ENCODE measurements around the gene CEACAM3.

GRCh38 chr19:41546228-41546850, 29.6 kb upstream of the CEACAM21 start:
- PRO-cap = no peak

GRCh38 chr19:41565037-41565853, 10.7 kb upstream of the CEACAM21 start:
- PRO-cap = no peak

DNA sequence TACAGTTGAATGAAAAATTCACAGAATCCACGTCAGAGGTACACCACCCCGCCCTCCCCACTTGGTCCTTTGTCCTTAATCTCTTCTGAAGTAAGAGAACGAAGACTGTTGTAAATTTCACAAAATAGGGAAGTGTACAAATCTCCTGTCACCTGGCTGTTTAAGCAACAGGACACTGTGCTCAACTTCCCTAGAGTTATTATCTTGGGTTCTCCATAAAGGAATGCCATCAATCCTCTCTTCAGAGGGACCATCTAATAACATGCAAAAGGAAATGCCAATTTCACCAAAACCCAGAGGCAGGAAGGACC, 10.5 kb upstream of the CEACAM6 start:
- PRO-cap = no peak

DNA sequence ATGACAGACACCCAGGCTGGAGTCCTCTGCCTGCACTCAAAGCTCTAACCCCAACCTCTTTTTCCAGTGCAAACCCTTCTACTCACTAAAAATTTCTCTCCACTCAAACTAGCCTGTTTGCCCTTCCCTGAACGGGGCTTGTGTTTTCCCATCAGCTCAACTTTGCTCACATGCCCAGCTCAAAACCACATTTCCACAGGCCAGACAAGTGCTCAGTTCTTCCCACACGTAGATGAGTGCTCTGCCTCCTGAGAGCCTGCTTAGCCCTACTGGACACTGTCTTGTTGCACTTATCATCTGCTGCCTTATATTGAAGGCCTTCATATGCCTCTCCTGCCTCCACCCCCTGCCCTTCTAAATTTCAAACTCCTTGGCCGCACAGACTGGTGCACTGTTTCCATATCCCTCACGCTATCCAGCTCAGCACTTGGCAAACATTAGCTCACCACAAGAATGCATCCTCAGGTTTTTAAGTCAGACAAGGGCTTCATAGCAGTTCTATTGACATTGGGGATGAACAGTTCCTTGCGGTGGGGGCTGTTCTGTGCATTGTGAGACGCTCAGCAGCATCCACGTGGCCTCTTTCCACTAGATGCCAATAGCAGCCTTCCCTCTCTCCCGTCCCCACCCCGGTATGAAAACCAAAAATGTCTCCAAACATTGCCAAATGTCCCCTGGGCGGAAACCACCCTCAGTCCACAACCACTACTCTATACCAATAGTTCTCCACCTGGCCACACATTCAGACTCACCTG, 3.9 kb upstream of the CEACAM3 start:
- PRO-cap = no peak

GRCh38 chr19:41796363-41796899, at the start of gene CEACAM3:
CEACAM3 (plus strand) TSS chr19:41796587.
- PRO-cap = no peak

GRCh38 chr19:41860366-41860671, 264 bp downstream of the RPS19 start:
- PRO-cap = no peak

GRCh38 chr19:41887775-41888559, 5.0 kb downstream of the ARHGEF1 start:
- PRO-cap = no peak

GRCh38 chr19:41900131-41900772, 17.3 kb downstream of the ARHGEF1 start:
- PRO-cap = no peak

GRCh38 chr19:41936476-41936694, 8.1 kb upstream of the ERFL start:
- PRO-cap = no peak

- PRO-cap = no peak
Observed at GRCh38 chr19:42038448-42039212, 31.4 kb downstream of the GRIK5 start.

GRCh38 chr19:42121137-42122182, 10.8 kb downstream of the POU2F2 start:
- PRO-cap = no peak

GRCh38 chr19:42132973-42133480, 781 bp upstream of the POU2F2 start:
- PRO-cap = no peak

DNA sequence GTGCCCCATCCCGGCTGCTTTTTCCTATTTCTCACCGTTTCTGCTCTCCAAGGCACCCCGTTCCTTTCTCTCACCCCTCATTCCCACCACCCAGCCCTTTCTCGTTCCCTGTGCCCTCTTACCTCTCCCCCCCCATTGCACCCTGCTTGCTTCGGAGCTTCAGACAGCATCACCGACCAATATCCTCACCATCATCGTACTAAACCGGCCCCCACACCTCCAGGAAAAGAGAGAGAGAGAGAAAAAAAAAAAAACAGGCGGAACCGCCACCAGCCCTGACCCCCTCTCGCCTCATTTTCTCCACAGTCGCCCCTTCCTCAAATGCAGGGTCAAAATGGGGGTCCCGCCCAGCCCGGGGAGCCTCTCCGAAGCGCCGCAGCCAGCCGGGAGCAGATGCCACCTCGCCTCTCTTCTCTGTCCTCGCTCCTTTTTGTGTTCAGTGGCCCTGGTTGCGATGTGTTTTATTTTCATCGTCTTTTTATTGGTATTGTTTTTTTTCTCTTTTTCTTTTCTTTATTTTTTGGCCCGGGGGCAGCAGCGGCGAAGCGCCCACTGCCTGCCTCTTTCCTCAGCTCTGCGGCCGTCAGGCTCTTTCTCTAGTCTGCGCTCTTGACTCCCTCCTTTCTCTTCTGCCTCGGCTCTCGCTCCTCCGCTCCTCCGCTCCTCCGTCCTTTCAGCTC, 41.5 kb downstream of the DEDD2 start:
- PRO-cap = no peak

DNA sequence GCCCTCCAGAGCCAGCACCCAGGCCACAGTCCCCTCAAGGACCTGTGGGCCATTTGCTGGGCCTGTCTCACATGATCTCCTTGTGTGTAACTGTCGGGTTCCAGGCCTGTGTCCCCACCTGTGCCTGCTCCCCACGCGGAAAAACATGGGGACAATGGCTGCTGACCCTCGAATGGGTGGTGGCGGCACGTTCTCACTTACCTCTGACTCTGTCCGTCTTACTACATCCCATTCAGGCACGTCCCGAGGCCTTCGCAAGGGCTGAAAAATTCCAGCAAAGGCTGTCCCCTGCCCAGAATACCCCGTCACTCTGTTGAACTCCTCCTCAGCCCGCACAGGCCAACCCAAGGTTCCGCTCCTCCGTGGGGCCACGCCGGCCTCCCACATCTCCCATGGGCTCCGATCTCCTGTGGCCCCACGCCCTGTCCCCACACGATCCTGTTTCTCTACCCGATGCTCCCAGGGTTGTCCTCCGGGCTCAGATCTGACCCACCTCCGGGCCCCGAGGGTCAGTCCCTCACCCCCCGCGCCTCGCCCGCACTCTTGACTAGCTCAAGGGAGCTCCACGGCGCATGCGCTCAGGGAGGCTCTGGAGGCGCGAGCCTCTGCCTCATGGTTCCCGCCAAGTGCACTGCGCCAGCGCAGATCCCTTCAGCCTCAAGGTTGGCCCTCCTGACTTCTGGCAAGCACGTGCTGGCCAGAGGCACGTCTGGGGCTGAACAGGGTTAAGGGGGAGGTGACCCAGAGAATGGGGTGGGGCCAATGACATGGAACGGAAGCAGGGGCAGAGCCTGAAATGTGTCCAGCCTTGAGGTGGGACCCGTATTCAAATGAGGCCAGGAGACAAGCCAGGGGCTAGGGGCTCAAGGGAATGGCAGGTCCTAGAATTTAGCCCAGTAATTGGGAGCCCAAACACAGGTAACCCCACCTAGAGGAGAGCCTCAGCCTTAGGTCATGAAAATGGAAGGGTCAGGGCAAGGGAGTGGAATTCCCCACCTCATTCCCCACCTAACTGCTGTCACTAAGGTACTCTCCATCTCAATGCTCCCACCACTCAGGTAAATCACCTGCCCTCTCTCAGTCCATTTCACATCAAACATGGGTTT, 20.9 kb downstream of the DEDD2 start:
- PRO-cap = no peak

DNA sequence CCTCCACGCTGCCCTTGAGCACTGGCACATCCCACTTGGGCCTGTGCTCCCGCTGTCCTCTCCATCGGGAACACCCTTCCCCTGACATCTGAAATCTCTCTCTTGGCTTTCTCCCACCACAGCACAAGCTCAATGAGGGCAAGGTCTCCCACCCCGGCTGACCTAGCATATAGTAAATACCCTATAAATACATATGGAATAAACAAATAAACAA, 11.3 kb downstream of the DEDD2 start:
- PRO-cap = no peak

DNA sequence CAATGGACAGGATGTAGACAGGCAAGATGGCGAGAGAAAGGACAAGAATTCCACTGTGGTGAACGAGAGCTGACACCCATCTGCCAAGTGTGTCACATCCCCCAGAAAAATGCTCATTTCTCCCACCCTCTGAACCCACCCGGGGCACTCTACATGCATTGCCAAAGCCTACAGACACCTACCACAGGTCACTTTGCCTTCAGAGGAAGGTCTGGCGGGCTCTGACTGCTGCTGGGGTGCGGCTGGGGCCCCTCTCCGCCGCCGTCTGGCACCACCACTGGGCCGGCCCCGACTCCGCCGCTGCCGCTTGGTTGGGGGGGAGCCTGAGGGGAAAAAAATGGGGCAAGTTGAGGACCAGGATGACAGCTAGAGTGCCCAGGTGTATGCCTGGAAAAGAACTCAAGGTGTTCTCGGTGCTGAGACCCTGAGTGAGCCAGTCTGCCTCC, 7.9 kb downstream of the DEDD2 start:
- PRO-cap = no peak

- PRO-cap = no peak
Observed at GRCh38 chr19:42212917-42213285, 4.6 kb downstream of the DEDD2 start.

DNA sequence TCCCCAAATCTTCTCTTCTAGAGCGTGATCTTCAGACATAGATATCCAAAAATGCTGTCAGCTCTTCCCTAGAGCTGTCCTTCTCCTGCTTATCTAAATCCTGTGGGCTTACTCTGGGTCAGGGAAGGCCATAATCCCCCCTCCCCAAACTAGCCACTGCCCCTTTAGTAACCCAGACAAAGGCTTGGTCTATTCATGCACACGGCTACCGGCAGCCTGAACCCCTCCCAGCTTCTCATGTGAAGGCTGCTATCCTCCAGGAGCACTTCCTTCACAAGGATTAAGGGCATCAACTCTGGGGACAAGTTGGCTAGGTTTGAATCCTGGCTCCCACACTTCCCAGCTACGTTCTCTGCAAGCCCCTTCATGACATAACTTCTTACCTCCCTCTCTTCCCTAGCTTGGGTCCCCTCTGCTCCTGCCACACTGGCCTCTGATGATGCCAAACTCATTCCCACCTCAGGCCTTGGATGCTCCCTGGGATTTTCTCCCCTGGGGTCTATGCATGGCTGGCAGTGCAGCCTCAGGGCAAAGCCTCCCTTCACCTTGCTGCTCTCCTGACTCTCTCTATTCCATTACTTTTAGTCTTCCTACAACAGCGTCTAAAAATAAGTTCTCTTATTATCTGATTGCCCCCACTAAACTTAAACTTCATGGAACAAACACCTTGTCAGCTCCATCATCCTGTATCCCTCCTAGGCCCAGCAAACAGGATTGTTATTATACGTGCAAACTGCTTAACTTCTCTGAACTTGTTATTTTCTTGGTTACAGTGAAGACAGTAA, 1.7 kb downstream of the DEDD2 start:
- PRO-cap = no peak

DNA sequence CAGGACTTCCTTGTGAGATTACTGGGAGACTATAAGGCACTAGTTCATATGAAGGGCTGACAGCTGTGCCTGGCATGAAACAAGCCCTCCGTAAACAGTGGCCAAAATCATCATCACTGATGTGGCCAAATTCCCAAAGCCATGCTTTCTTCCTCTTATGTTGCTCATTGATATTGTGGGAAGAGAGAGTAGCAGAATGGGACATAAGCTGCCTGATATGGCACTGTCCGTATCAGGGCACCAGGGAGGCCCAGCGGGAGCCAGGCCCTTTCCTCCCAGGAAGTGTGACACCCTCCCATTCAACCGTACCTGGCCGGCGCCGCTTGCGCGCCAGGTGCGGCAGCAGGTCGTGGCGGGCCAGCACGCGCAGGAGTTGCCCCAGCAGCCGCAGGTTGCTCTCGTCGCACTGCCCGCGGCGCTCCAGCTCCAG, 1.1 kb downstream of the DEDD2 start:
- PRO-cap = no peak

- PRO-cap = no peak
Observed at GRCh38 chr19:42233023-42233577, 9.3 kb downstream of the GSK3A start.